GM23248 (cell line): ENCODE results near the gene PRDM1.

DNA sequence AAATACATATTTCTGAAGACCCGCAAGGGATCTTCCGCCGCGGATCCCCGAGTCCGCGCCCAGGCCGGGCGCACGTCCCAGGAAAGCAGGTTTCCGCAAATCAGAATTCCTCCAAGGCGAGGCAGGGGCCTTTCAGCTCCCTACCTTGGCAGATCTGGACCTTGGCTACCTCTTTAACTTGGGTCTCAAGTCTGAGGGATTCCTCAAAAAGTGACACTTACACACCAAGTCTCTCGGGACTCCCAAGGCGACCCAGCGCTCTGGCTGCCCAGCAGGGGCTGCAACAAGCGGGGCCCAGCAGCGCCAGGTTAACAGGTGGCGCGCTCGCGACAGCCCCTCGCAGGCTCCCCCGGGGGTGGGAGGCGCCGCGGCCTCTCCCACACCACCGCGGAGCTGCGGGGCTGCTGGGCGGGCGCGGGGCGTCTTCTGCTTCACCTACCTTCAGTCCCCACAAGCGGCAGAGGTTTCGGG lies 511 bp downstream of the SIM1 start:
- RAMPAGE, long total RNA = no peak

DNA sequence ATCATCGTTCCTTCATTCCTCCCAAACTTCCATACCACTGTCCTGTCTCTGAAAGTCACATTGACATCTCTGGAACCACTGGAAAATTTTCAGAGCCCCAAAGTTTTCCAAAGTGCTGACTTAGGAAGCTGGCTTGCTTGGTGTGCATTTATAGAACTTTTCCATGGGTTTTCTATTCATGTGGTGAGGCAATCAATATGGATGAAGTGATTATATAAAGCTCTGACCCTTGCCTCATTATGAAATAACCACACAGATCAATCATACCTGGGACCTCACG lies 22.8 kb upstream of the SIM1 start:
- RAMPAGE, long total RNA = no peak

DNA sequence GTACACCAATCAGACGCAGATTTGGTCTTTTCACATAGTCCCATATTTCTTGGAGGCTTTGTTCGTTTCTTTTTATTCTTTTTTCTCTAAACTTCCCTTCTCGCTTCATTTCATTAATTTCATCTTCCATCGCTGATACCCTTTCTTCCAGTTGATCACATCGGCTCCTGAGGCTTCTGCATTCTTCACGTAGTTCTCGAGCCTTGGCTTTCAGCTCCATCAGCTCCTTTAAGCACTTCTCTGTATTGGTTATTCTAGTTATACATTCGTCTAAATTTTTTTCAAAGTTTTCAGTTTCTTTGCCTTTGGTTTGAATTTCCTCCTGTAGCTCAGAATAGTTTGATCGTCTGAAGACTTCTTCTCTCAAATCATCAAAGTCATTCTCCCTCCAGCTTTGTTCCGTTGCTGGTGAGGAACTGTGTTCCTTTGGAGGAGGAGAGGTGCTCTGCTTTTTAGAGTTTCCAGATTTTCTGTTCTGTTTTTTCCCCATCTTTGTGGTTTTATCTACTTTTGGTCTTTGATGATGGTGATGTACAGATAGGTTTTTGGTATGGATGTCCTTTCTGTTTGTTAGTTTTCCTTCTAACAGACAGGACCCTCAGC lies 120.6 kb upstream of the SIM1 start:
- RAMPAGE, long total RNA = no peak

DNA sequence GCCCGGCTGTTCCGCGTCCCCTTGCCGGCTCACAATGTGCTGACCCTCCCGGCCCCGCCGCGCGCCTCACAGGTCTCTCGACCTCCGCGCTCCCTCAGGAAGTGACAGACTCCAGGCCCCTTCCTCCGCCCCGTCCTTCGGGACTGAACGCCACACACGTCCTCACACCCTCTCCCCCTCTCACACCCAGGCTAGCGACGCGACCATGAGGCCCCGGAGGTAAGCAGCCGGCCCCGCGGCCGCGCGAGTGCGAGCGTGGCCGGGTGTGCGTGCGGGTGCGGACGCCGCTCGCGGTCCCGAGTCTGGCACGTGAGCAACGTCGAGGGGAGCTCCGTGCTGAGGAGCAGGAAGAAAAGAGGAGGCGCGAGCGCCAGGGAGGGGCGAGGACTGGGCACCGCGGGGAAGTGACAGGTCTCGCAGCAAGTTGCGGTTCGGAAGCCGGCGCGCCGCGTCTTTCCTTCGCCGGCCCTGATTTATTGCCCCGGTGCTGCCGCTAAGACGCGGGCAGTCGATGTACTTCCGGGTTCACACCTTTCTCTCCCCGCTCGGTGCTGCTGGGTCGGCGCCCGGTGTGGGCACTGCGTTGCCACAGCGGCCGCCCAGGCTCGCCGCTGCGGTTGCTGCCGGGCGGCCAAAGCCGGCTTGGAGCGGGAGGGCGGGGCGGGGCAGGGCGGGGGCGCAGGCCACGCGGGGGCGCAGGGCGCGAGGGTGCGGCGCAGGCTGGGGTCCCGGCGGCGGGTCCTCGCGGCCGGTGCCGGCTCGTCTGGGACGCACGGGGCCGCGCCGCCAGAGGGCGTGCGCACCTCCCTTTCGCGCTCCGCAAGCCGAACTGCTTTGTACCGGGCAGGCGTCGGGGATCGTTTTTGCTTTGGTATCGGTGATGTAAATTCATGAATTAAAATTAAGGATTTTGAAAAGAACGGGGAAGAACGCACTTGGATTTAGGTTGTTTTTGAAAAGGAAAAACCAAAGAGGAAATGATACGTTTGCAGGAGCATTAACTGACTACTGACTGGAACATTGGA lies 15.8 kb upstream of the LIN28B start:
- RAMPAGE, long total RNA = no peak

- RAMPAGE, long total RNA = no peak
Observed at GRCh38 chr6:105199749-105200182, 20.0 kb upstream of the POPDC3 start.

DNA sequence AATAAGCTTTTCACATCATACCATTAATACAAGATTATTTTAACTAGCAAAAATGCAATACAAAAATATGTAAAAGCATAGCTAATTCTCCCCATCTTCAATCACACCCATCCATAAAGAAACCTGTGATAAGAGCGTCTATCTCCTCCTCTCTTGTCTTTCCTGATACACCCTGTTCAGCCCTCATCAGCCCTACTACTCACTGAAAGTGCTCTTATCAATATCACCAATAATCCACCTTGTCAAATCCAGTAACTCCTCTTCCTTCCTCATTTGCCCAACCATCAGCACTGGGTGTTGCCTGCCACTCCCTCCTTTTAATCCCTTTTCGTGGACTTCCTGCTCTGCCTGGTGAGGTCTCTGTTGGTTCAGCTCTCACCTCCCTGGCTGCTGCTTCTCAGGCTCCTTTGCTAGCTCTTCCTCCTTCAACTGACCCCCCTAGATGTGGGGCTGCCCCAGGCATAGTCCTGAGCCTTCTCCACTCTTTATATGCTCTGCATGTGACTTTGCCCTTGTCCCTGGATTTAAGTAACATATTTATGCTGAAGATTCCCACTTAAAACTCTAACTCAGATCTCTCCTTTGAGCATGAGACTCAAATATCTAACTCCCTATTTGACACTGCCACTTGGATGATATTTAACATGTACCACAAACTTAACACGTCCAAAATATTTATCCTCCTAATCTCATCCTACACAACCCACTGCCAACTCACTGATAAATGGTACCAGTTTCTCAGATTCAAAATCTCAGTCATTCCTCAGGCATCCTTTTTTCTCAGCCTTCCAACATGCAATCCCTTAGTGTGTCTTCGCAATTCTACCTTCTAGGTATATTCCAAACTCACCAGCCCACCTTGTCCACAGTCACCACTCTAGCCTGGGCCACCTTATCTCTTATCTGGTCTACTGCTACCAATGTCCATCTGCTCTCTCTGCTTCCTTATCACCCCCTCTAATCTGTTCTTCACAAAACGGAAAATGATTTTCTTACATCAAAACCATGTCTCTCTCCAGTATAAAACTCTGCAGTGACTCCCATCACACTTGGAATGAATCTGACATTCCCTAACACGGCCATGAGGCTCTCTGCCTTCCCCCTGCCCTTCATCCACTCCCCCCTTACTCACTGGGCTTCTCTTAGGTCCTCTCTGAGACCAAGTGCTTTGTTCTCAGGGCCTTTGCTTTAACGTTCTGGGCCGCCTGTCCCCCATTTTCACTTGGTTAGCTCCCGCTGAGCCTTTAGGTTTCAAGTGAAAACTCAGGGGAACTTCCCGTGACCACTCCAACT lies 92.2 kb downstream of the PREP start:
- RAMPAGE, long total RNA = no peak

DNA sequence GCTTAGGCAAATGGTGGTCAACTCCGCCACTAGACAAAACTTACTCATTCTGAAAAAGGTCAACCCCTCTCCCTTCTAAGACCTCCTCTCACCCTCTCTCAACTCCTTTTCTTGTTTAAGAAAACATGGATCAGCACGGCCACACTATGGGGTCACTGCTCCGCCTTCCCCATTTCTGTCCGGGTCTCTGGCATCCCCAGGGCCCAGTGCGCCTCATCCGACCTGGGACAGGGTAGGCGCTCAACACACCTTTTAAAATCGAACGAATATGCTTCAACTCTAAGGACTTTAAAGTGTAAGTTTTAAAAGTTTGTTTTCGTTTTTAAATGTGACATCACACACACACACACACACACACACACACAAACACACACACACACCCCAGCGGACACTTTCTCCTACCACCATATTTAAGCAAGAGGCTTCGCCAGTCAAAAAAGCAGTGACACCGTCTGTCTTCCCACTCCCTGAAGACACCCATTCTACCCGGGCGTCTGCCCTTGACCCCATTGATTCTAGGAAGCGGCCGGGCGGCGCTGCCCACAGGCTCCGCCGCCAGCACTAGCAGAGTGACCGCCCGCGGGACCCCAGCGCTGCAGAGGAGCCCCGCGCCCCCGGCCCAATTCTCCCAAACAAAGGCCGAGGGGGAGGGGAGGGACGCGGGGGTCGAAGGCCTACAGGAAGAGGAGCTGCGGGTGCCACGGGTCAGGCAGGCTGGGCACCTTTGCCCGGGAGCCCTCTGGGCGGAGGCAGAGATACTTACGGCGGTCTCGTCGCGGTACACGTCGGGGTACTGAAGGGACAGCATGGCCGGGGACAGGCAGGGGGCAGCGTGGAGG lies 579 bp downstream of the PREP start:
- RAMPAGE, long total RNA = no peak

GRCh38 chr6:105483430-105484027 lies 80.6 kb upstream of the PREP start:
- RAMPAGE, long total RNA = no peak

GRCh38 chr6:105797398-105797931 lies 288.7 kb upstream of the PRDM1 start:
- RAMPAGE, long total RNA = no peak

DNA sequence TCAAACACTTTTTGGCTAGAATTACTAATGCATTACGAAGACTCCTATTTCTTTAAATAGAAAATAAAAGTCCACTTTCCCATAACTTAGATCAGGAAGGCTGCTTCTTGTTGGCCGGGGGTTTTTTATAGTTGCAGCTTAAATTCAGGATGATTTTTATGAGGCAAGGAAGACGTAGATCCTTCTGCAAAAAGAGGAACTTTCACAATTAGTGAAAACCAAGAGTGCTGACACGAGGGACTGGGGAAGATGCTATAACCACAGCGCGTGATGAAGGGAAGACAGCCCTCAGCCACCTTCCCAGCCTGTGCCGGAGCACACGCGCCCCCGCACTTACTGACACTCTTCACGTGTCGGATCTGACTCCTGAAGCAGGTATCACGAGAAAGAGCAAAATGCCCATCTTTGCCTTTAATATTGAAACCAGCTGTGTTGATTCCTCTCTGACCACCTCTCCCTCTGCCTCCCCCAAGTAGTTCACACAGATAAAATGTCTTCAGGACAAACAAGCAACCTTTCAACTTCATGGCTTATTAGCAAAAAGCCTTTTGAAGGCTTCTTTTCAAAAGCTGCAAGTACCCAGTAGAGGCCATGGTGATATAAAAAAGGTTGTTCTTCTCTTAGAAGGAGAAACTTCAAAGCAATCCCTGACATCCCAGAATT lies 205.9 kb upstream of the PRDM1 start:
- RAMPAGE, long total RNA = no peak

DNA sequence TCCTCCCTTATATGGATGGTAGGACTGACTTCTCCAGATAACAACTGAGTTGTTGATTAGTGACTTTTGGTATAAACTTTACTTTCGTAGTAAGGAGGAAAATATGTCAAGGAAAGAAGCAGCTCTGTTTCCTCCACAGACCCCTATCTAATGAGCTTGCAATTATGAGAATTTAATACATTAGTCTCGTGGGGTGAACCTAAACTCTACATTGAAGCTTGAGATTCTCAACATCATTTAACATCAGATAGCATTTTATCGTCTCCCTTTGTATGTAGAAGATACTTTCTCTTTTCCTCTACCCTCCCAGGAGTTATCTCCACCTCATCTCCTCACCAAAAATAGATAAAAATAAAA lies 79.9 kb upstream of the PRDM1 start:
- RAMPAGE, long total RNA = no peak

- RAMPAGE, long total RNA = start-site peak on the plus strand at chr6:106086291-106086398, 19 and 8 reads in 2 replicates
Observed at GRCh38 chr6:106085734-106086732, at the start of gene PRDM1. PRDM1 (plus strand) TSS chr6:106086336.

- RAMPAGE, long total RNA = no peak
Observed at GRCh38 chr6:106245943-106246339, 79.6 kb downstream of the ATG5 start.

DNA sequence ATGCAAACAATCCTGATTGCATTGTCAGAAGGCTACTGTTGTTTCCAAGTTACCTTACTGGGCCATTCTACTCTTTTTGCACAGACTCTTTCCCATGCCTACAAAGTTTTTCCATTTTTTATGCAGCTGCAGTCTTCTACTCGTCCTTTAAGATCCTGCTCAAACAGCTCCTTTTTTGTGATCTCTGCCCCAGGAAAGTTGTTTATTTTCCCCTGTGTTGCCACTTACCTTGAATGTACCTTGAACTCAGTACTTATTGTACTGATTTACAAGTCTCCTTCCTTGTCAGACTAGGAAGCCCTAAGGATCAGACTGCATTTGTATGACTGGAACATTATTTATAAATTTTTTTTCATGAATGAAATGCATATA lies 97.7 kb downstream of the CRYBG1 start:
- RAMPAGE, long total RNA = no peak

GRCh38 chr6:106501723-106502545 lies 127.4 kb downstream of the RTN4IP1 start:
- RAMPAGE, long total RNA = no peak

- RAMPAGE, long total RNA = no peak
Observed at GRCh38 chr6:106519369-106520636, 109.5 kb downstream of the RTN4IP1 start.

DNA sequence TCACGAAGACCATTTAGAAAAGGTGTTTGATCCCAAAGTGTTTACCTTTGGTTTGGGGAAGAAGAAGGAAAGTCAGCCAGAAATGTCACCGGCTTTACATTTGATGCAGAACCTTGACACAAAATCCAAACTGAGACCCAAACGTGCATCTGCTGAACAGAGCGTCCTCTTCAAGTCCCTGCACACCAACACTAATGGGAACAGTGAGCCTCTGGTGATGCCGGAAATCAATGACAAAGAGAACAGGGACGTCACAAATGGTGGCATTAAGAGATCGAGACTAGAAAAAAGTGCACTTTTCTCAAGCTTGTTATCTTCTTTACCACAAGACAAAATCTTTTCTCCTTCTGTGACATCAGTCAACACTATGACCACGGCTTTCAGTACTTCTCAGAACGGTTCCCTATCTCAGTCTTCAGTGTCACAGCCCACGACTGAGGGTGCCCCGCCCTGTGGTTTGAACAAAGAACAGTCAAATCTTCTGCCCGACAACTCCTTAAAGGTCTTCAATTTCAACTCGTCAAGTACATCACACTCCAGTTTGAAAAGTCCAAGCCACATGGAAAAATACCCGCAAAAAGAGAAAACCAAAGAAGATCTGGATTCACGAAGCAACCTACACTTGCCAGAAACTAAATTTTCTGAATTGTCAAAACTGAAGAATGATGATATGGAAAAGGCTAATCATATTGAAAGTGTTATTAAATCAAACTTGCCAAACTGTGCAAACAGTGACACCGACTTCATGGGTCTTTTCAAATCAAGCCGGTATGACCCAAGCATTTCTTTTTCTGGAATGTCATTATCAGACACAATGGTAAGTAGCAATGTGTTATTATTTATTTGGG lies 108.4 kb downstream of the RTN4IP1 start:
- RAMPAGE, long total RNA = no peak

DNA sequence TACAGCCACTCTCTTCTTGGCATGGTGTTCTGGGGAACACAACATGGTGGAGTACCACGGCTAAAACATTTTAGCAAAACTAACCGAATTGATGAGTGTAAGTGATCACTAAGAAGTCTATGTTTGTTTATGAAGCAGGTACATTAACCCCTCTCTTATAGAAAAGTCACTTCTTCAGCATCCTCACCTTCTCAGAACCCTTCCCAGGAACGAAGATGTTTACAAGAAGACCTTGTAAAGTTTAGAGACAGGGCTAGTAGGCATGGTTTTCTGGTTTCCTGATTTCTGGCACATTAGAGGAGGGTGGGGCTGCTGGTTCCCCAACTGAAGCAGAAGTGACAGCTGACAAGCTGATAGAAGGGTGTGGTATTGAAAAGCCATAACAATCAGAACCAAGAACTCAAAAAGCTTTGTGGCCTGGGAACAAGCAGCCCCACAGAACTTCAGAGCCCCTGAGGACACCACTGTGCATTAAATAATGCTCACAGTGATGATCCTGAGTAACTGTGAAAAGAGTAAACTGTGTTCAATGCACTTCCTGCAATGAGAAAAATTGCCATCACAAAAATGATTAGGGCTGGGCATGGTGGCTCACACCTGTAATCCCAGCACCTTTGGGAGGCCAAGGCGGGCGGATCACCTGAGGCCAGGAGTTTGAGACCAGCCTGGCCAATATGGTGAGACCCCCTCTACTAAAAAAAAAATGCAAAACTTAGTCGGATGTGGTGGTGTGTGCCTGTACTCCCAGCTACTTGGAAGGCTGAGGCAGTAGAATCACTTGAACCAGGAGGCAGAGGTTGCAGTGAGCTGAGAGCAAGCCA lies 91.1 kb downstream of the RTN4IP1 start:
- RAMPAGE, long total RNA = no peak

DNA sequence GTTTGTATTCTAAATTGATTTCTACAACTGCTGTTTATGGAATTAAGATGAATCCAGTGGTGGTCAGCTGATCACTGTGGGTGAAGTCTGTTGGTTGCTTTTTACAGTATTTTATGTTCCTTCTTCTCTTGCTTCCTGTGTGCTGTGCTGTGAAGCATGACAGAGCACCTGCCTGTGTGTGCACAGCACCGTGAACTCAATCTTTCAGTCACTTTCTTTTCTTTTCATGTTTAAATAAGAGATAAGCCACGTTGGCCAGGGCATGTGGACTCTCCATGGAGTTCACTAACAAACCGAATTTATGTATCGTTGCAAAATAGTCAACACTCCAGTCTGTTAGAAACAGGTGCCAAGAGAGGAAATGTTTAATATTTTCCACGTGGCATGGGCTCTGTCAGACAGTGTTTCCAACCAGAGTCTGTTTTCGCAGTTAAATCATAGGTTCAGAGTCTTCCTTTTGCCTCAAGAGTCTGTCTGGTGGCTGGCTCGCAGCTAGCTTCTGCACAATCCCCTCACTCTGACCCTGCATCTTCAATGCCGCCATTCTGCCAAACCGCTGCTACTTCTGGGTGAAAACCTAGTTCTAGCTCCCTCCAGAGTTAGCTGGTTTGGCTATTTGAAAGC lies 73.2 kb downstream of the QRSL1 start:
- RAMPAGE, long total RNA = no peak

GRCh38 chr6:106715829-106716371 lies 86.5 kb downstream of the QRSL1 start:
- RAMPAGE, long total RNA = no peak